GM12878 (cell line): ENCODE measurements around the genes EOLA1 and GPR50.

DNA sequence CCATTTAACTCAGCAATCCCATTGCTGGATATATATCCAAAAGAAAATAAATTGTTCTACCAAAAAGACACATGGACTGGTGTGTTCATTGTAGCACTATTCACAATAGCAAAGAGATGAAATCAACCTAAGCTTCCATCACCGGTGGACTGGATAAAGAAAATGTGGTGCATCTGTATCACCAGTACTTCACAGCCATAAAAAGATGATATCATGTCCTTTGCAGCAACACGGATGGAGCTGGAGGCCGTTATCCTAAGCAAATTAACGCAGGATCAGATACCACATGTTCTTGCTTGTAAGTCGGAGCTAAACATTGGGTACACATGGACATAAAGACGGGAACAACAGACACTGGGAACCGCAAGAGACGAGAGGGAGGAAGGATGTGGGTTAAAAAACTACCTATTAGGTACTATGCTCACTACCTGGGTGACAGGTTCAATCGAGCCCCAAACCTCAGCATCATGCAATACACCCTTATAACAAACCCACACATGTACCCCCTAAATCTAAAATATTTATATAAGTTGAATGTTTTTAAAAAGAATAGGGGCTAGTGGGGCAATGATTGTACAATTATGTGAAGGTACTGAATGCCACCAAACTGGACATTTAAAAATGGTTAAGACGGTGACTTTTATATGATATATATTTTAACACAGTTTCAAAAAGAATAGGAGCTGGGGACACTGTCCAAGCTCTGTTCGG is 16.4 kb upstream of the IDS start:
- RAMPAGE, long total RNA: no peak
- RRBS, 2 experiments: no CpG with 5 or more reads among the region's 11 CpGs
CAGE:
- cytosol, long polyA minus RNA: no peak
- cytosol, long polyA plus RNA: no peak
- long polyA plus RNA: no peak
- nucleolus, long total RNA: no peak
- nucleus, long polyA plus RNA: no peak
- nucleus, long total RNA: no peak

- RAMPAGE, long total RNA: no peak
- RRBS, 2 experiments: no CpG with 5 or more reads among the region's 9 CpGs
CAGE:
- cytosol, long polyA minus RNA: no peak
- cytosol, long polyA plus RNA: no peak
- long polyA plus RNA: no peak
- nucleolus, long total RNA: no peak
- nucleus, long polyA plus RNA: no peak
- nucleus, long total RNA: no peak
Measured at GRCh38 chrX:149534941-149536272, 5.4 kb upstream of the EOLA1 start.

DNA sequence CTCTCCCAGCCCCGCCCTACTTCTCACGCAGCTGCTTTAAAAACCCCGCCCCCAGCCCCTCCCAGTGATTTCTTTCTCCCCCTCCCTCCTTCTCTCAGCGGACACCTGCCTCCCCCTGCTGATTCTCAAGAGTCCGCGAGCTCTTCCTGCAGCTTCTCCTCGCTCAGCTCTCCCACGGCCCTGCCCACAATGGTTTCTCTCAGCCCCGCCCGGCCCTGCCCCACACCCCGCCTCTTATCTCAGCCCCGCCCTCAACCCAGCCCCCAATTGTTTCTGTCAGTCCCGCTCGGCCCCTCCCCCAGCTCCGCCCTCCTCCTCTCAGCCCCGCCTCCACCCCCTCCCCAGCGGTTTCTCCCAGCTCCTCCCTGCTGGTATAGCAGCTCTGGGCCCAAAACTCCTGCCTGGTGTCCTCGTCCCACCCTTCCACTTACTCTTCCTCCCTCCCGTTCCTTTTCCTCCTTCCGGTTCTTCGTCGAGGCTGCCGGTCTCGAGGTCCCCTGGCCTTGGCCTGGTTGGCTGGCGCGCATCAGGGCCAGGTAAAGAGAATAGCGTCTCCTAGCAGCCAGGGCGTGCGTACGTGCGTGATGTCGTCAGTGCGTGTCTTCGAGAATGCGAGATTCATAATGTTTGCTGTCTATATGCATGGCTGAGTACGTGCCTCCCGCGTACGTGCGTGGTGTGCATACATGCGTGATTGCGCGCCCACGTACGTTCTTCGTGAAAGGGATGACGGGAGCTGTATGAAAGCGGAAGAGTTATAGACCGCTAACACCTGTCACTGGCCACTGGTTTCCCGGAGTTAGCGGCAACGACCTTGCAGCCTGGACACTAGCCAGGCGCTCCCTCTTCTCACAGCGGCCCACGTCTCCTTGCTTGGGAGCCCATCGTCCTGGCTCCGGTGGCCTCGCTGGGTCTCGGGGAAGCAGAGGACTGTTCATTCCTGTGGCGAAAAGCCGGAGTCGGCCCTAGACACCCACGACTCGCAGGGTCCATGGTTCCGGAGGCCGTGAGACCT is at the start of gene EOLA1:
EOLA1 (plus strand) TSS at position 749 of the 1,015 bp plus-strand sequence.
- RAMPAGE, long total RNA: start-site peak on the plus strand centred at position 784 of the sequence, 26 bp wide, 112 and 108 reads in 2 replicates
- RRBS, 2 experiments: 55 to 56% methylated on average over 9 to 14 of the region's 66 CpGs
CAGE:
- cytosol, long polyA minus RNA: start-site peak on the plus strand centred at position 761 of the sequence, 7 bp wide, 27 reads
- cytosol, long polyA plus RNA: start-site peak on the plus strand centred at position 770 of the sequence, 59 bp wide, 532 and 421 reads in 2 replicates
- long polyA plus RNA: start-site peak on the plus strand centred at position 400 of the sequence, 146 bp wide, 20 and 28 reads in 2 replicates; start-site peak on the plus strand centred at position 773 of the sequence, 65 bp wide, 391 and 504 reads in 2 replicates
- nucleolus, long total RNA: start-site peak on the minus strand centred at position 563 of the sequence, 29 bp wide, 29 reads; start-site peak on the plus strand centred at position 787 of the sequence, 32 bp wide, 45 reads
- nucleus, long polyA plus RNA: start-site peak on the plus strand centred at position 369 of the sequence, 69 bp wide, 15 and 15 reads in 2 replicates; start-site peak on the minus strand centred at position 456 of the sequence, 49 bp wide, 23 and 29 reads in 2 replicates; start-site peak on the minus strand centred at position 573 of the sequence, 46 bp wide, 109 and 139 reads in 2 replicates; start-site peak on the plus strand centred at position 764 of the sequence, 49 bp wide, 119 and 233 reads in 2 replicates
- nucleus, long total RNA: no peak

DNA sequence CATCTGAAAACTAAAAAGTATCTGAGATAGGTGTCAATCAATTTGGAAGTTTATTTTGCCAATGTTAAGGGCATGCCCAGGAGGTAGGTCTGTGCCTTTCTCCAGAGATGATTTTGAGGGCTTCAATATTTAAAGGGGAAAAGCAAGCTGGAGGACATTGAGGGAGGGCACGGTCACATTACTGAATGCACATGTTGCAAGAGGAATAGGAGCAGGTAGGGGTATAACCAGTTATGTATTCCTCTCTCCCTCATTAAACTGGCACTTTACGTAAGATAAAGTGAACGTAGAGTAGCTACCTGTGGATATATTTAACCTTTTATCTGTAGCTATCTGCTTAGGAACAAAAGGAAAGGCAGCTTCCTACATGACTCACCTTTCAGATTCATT is 36.6 kb downstream of the MAGEA9 start:
- RAMPAGE, long total RNA: no peak
- RRBS, 2 experiments: no CpG with 5 or more reads among the region's 3 CpGs
CAGE:
- cytosol, long polyA minus RNA: no peak
- cytosol, long polyA plus RNA: no peak
- long polyA plus RNA: no peak
- nucleolus, long total RNA: no peak
- nucleus, long polyA plus RNA: no peak
- nucleus, long total RNA: no peak

GRCh38 chrX:150445099-150446079 is 82.3 kb downstream of the MAMLD1 start:
- RAMPAGE, long total RNA: no peak
- RRBS, 2 experiments: no CpG with 5 or more reads among the region's 10 CpGs
CAGE:
- cytosol, long polyA minus RNA: no peak
- cytosol, long polyA plus RNA: no peak
- long polyA plus RNA: no peak
- nucleolus, long total RNA: no peak
- nucleus, long polyA plus RNA: no peak
- nucleus, long total RNA: no peak

DNA sequence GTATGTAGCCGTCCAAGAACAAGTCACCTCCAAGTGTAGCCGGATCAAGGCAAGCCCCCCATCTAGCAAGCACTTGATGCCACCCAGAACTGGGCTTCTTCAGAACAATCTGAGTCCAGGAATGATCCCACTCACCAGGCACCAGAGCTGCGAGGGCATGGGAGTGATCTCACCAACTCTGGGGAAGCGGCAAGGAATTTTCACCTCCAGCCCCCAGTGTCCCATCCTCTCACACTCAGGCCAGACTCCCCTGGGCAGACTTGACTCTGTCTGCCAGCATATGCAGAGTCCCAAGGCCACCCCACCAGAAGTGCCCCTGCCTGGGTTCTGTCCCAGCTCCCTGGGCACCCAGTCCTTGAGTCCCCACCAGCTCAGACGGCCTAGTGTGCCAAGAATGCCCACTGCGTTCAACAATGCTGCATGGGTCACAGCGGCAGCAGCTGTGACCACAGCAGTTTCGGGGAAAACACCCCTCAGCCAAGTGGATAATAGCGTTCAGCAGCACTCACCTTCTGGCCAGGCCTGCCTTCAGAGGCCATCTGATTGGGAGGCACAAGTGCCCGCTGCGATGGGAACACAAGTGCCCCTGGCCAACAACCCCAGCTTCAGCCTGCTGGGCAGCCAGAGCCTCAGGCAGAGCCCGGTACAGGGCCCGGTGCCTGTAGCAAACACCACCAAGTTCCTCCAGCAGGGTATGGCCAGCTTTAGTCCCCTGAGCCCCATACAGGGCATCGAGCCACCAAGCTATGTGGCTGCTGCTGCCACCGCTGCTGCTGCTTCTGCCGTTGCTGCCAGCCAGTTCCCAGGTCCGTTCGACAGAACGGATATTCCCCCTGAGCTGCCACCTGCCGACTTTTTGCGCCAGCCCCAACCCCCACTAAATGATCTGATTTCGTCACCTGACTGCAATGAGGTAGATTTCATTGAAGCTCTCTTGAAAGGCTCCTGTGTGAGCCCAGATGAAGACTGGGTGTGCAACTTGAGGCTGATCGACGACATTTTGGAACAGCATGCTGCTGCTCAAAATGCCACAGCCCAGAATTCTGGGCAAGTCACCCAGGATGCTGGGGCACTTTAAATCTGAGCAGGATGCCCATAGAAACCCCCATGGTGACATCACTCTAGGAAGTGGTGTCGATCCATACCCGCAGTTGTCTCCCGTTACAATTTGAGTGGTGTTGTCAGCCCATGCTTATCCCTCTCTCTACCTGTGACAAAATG is 56.0 kb upstream of the MTM1 start:
- RAMPAGE, long total RNA: no peak
- RRBS, 2 experiments: 42% methylated on average over 2 of the region's 27 CpGs; no CpG with 5 or more reads in 1 of the 2 experiments
CAGE:
- cytosol, long polyA minus RNA: no peak
- cytosol, long polyA plus RNA: no peak
- long polyA plus RNA: no peak
- nucleolus, long total RNA: no peak
- nucleus, long polyA plus RNA: no peak
- nucleus, long total RNA: no peak

GRCh38 chrX:150692748-150693083 is 480 bp upstream of the MTMR1 start:
- RAMPAGE, long total RNA: no peak
- RRBS, 2 experiments: no CpG with 5 or more reads among the region's 10 CpGs
CAGE:
- cytosol, long polyA minus RNA: no peak
- cytosol, long polyA plus RNA: no peak
- long polyA plus RNA: no peak
- nucleolus, long total RNA: no peak
- nucleus, long polyA plus RNA: no peak
- nucleus, long total RNA: no peak

DNA sequence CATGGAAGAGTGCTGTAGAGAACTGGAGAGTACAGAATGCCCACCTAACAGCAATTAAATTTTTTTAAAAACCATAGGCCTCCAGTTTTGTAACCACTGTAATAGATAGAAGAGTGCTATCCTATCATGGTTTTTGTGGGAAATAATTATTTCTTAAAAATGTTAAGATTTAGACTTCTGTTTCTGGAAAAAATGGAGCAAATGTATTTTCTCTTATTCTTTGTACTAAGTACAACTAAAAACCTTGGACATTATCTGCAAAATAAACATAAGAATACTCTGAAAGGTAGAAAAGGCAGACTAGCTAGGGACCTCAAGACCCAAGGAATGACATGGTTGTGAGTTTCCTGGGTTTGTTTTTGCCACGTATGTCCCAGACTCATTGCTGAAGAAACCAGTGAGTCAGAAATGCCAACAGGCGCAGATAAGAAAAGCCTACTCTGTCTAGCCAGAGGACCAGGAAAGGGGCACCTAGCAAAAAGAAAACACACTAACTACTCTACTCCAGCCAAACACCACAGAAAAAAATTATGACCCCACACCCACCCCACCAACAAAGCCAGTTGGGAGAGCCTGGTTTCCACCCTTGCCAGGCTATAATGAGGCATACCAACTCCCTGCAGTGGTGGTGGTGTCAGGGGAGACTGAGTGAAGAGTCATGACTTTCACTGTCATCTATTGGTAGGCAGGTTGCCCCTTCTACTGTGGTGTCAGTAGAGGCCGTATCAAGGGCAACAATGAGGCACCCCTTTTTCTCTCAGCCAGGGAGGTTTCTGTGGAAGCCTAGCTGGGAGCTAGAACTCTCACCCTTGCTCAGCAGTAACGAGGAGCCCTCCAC is 10.8 kb downstream of the MTMR1 start:
- RAMPAGE, long total RNA: no peak
- RRBS, 2 experiments: no CpG with 5 or more reads among the region's 4 CpGs
CAGE:
- cytosol, long polyA minus RNA: no peak
- cytosol, long polyA plus RNA: no peak
- long polyA plus RNA: no peak
- nucleolus, long total RNA: no peak
- nucleus, long polyA plus RNA: no peak
- nucleus, long total RNA: no peak

- RAMPAGE, long total RNA: no peak
- RRBS, 2 experiments: no CpG with 5 or more reads among the region's 6 CpGs
CAGE:
- cytosol, long polyA minus RNA: no peak
- cytosol, long polyA plus RNA: no peak
- long polyA plus RNA: no peak
- nucleolus, long total RNA: no peak
- nucleus, long polyA plus RNA: no peak
- nucleus, long total RNA: no peak
Measured at GRCh38 chrX:150872771-150873293, 25.6 kb downstream of the CD99L2 start.

- RAMPAGE, long total RNA: no peak
- RRBS, 2 experiments: no CpG with 5 or more reads among the region's 4 CpGs
CAGE:
- cytosol, long polyA minus RNA: no peak
- cytosol, long polyA plus RNA: no peak
- long polyA plus RNA: no peak
- nucleolus, long total RNA: no peak
- nucleus, long polyA plus RNA: no peak
- nucleus, long total RNA: no peak
Measured at GRCh38 chrX:150873471-150874161, 24.9 kb downstream of the CD99L2 start.

DNA sequence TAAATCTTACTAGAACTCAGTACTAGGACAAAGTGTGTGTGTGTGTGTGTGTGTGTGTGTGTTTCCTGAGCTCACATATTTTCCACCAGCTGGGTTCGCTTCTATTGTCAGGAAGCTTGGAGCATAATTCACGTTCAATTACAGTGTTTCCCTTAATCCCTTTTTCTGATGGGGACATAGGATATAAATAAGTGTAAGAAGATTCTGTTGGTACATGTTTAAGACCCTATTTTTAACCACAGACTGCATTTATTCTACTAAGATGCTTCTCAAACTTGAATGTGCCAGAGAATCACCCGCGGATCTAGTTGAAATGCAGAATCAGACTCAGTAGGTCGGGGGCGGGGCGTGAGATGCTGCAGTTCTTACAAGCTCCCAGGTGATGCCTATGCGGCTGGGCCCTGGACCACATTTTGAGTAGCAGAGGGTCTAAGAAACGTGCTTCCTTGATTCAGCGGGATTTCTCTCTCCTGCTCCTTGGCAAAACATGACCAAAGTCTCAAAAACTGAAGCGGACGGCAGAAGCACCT is 908 bp downstream of the CD99L2 start:
- RAMPAGE, long total RNA: no peak
- RRBS, 2 experiments: no CpG with 5 or more reads among the region's 12 CpGs
CAGE:
- cytosol, long polyA minus RNA: no peak
- cytosol, long polyA plus RNA: no peak
- long polyA plus RNA: no peak
- nucleolus, long total RNA: no peak
- nucleus, long polyA plus RNA: no peak
- nucleus, long total RNA: no peak

DNA sequence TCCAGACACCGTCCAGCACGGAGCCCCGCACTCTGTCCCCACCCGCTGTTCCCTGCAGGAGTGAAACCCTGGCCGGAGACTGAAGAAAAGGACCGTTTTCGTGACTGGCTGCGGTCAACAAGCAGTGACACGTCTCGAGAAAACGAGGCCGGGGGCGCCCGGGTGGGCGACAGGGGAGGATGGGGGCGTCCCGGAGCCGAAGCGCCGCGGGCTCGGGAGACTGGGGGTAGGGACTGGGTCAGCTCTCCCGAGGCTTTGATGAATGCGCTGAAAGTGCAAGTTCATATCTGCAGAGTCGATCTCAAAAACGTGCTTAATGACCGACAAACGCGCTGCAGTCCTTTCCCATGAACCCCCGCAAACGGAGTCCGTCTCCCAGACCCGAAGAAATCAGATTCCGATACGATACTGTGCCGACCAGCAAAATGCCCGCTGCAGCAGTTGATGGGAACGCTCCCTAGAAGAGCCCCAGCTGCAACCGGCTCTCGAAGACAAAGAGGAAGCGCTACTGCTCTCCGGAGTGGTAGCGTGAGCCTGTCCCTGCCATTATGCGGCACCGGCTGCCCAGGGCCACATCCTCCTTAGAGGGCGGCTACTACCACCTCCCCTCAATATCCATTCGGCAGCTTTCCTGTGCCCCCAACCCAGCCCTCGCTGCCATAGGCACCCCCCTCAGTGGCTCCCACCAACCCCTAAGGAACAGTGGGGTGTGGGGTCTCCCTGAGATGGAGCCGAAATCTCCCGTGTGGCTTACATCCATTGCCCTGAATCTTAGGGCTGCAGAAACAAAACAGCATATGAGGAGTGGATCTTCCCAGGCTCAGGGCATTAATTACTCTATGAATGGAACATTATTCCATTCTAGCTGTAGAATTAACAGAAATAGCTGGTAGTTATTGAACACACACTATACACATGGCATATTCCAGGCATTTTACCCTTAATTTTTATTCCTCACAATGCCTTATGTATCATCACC is 962 bp upstream of the CD99L2 start:
- RAMPAGE, long total RNA: no peak
- RRBS, 2 experiments: 16 to 17% methylated on average over 10 to 13 of the region's 50 CpGs
CAGE:
- cytosol, long polyA minus RNA: no peak
- cytosol, long polyA plus RNA: no peak
- long polyA plus RNA: no peak
- nucleolus, long total RNA: no peak
- nucleus, long polyA plus RNA: no peak
- nucleus, long total RNA: no peak

- RAMPAGE, long total RNA: no peak
- RRBS, 2 experiments: no CpG with 5 or more reads among the region's 12 CpGs
CAGE:
- cytosol, long polyA minus RNA: no peak
- cytosol, long polyA plus RNA: no peak
- long polyA plus RNA: no peak
- nucleolus, long total RNA: no peak
- nucleus, long polyA plus RNA: no peak
- nucleus, long total RNA: no peak
Measured at GRCh38 chrX:150903018-150903710, 4.7 kb upstream of the CD99L2 start.

- RAMPAGE, long total RNA: no peak
- RRBS, 2 experiments: 20 to 42% methylated on average over 37 of the region's 67 CpGs
CAGE:
- cytosol, long polyA minus RNA: no peak
- cytosol, long polyA plus RNA: no peak
- long polyA plus RNA: no peak
- nucleolus, long total RNA: no peak
- nucleus, long polyA plus RNA: no peak
- nucleus, long total RNA: no peak
Measured at GRCh38 chrX:150983845-150984205, 690 bp downstream of the HMGB3 start.

DNA sequence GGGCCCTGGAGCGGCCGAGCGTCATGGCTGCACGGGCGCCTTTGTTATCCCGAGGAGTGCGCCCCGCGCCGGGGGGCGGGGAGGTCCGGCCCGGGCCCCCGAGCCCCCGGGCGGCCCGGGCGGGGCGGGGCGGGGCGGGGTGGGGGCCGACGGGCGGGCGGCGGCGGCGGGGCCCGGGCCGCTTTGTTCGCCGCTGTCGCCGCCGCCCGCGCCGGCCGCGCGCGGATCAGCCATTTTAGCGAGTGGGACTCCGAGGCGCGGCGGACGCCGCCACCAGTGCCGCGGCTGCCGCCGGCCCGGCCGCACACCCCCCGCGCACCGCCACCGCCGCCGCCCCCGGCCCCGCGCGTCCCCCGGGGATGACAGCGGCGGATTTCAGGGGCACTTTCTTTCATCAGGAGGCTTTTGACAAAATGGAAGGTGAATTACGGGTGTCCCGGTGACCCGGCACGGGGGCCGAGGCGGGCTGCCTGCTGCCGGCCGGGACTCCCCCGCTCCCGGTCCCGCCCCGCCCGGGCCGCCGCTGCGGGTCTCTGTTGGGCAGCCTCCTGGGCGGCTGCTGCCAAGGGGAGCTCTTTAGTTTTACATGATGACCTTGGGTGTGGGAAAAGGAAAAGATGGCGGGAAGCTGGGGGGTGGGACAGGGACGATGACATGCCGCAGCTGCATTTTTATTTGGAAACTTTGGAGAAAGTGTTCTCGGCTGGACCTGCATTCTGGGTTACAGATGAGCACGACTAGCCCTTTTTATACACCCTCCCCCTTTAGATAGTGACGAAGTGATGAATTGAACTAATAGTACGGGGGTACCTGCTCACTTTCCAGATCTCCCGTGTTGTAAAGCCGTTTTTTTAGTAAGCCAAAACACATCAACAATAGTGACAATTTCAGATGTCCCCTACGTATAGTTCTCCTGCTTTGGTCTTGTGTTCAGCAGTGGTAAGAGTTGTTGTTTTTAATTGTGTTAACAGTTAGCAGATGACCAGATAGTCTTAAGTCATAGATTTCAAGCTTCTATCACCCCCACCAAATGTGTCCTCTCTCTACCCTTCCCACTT is 1.4 kb downstream of the HMGB3 start:
- RAMPAGE, long total RNA: no peak
- RRBS, 2 experiments: 24 to 27% methylated on average over 40 to 53 of the region's 95 CpGs
CAGE:
- cytosol, long polyA minus RNA: no peak
- cytosol, long polyA plus RNA: no peak
- long polyA plus RNA: no peak
- nucleolus, long total RNA: no peak
- nucleus, long polyA plus RNA: no peak
- nucleus, long total RNA: no peak

DNA sequence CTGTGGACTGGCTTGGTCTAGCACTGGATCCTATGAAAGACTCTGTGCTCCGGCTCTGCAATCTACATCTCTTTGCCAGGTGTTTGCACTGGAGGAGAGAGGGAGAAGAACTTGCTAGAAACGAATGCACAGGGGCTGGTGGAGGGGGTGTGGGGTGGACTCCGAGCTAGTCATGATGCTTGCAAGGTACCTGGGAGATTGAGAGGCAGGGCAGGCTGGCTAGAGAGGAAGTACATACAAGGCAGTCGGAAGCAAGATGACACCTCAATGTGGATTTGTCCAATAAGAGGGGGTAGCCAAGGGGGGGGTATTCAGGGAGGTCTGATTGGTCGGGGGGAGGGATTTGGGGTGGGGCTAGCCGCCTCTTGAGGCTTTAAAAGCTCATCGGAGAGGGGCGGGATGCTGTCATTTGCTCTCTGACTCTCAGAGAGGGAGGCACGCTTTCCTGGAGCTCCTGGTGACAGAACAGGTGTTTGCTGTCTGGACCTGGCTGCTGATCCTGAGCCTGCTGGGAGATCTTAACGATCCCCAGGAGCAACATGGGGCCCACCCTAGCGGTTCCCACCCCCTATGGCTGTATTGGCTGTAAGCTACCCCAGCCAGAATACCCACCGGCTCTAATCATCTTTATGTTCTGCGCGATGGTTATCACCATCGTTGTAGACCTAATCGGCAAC is at the start of gene GPR50:
GPR50 (plus strand) TSS at position 402 of the 677 bp plus-strand sequence.
- RAMPAGE, long total RNA: no peak
- RRBS, 2 experiments: 35 to 77% methylated on average over 1 to 4 of the region's 16 CpGs
CAGE:
- cytosol, long polyA minus RNA: no peak
- cytosol, long polyA plus RNA: no peak
- long polyA plus RNA: no peak
- nucleolus, long total RNA: no peak
- nucleus, long polyA plus RNA: no peak
- nucleus, long total RNA: no peak

DNA sequence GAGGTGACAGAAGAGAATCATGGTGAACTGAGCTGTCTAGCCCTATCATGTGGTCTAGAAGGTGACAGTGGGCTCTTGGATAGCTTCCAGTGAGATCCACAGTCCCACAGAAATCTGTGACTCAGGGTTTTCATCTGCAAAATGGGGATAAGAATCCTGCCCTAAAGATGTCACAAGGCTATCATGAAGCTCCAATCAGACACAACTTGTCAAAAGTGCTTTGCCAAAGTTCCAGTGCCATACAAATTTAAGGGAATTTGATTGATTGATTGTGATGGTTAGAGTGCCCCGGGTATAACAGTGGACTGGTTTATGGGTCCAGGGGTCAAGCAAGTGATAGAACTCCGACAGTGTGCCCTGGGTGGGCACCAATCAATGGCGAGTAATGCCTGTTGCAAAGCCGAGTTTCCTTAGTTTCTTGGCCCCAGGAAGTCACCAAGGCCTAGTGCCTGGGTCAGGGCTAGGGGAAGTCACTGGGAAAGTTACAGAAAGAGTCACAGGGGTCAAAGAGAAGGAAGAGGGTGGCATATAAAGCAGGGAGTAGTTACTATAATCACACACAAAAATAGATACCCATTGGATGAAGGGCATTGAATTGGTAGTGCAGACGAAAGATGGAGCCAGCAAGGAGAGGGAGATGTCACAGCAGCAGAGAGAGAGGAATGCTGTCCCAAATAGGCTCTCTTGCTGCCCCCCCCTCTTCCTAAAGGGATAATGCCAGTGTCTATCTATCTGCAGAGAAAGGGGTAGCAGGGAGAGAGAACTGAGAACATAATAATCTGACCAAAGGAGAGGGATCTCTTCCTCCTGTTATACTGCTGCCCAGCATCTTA is 20.9 kb downstream of the GABRE start:
- RAMPAGE, long total RNA: no peak
- RRBS, 2 experiments: no CpG with 5 or more reads among the region's 5 CpGs
CAGE:
- cytosol, long polyA minus RNA: no peak
- cytosol, long polyA plus RNA: no peak
- long polyA plus RNA: no peak
- nucleolus, long total RNA: no peak
- nucleus, long polyA plus RNA: no peak
- nucleus, long total RNA: no peak

DNA sequence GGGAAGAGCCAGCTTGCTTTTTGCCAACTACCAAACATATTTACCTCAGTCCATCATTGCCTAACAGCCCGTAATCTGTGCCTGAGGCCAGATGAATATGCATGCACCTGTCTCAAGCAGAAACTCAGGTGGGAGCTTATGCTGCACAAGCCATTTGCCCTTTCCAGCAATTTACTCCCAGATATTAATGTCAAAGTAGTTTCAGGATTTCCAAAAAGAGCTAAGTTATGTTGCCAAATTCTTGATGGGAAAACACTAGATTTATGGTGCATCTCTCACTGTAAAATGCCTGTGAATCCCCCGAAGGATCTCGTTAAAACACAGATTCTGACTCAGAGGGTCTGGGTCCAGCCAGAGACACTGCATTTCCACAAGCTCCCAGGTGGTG is 51.7 kb upstream of the GABRE start:
- RAMPAGE, long total RNA: no peak
- RRBS, 2 experiments: no CpG with 5 or more reads among the region's 3 CpGs
CAGE:
- cytosol, long polyA minus RNA: no peak
- cytosol, long polyA plus RNA: no peak
- long polyA plus RNA: no peak
- nucleolus, long total RNA: no peak
- nucleus, long polyA plus RNA: no peak
- nucleus, long total RNA: no peak

DNA sequence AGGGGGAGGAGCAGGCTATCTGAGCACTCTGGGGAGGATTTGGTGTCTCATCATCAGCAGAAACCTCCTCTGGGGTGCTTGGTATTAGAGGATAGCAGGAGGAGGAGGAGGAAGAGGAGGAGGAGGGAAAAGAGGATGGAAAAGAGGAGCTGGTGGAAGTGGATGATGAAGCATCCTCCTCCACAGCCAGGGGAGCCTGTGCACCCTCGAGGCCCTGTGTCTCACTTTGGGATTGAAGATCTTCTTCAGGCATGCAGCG is 3.1 kb downstream of the MAGEA10 start:
- RAMPAGE, long total RNA: no peak
- RRBS, 2 experiments: no CpG with 5 or more reads among the region's 2 CpGs
CAGE:
- cytosol, long polyA minus RNA: no peak
- cytosol, long polyA plus RNA: no peak
- long polyA plus RNA: no peak
- nucleolus, long total RNA: no peak
- nucleus, long polyA plus RNA: no peak
- nucleus, long total RNA: no peak